ENCODE measurements around a stretch of chr7.

DNA sequence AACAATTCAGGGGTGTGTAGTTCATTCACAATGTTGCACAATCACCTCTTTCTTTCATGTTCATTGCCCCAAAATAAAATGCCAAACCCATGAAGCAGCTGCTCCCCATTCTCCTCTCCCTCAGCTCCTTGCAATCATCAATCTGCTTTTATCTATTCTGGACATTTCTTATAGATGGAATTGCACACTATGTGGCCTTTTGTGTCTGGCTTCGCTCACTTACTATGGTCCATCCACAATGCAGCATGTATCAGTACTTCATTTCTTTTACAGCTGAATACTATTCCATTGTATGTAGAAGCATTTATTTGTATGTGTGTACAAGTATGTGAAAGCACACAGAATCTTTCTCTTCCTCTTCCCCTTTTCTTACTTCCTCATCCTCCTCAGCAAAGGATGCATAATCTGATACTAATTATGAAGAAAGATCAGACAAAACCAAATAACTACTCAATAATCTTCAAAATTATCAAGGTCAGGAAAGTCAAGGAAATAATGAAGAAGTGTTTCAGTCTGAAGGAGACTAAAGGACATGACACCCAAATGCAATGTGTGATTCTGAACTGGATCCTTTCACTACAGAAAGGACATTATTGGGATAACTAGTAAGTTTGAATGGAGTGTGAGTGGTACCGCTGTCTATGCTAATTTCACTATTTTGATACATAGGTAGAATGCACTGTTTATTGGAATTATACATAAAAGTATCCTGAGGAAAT is 60.5 kb downstream of the LMBR1 start:
- PRO-cap, 2 experiments = no peak in any of the 2 experiments

DNA sequence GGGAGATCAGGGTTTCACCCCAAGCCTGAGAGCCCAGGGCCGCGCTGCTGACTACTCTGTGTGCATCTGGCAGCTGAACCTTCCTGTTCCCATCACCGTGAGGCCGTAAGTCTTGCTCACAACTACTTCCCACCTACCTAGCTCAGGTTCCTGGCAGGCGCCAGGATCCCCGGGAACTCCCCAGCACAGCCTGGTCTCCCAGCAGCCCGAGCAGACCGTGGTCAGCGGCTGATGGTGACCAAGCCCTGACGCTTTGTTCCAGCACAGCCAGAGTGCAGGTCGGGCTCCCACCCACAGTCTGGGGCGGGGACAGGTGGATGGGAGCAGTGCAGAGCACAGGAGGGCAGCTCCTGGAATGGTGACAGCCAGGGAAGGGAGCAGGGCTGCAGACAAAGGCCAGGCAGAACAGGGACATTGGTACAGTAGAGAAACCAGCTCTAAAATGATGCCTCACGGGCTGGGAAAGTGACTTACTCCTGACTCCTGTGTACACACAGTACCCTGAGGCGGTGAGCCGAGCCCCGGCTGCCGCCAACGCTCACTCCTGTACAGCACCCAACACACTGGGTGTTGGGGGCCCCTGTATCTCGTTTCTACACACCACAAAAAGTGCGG is 6.0 kb upstream of the NOM1 start:
- PRO-cap, 2 experiments = no peak in any of the 2 experiments

- PRO-cap, 2 experiments = no peak in any of the 2 experiments
Measured at GRCh38 chr7:157150701-157151286, 12.1 kb downstream of the UBE3C start.

DNA sequence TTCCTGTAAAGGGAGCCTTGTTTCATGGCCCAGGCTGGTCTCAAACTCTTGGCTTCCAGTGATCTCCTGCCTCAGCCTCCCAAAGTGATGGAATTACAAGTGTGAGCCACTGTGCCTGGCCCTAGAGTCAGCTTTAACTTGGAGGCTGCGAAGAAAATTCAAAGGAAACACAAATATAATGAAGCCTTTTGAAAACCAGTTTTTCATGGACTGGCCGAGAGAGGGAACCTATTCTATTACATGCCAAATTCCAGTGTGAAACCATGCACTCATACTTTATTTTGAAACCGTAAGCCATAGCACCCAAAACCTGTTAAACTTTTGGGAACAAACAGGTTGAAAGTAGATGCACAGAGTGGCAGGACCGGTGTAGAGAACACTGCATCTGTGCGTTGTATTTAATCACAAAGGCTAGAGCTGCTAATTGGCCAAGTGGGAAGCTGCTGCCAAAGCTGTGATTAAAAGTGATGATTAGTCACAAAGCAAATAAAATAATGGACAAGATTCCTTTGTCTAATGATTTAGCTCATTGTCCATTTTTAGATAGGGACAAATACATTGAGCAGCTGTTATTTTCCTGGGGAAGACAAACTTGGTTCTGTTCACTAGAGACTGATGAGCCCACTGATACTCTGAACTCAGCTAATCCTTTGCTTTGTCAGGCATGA is 19.5 kb downstream of the UBE3C start:
- PRO-cap, 2 experiments = no peak in any of the 2 experiments

- PRO-cap, 2 experiments = no peak in any of the 2 experiments
Measured at GRCh38 chr7:157263831-157264499, 72.8 kb upstream of the DNAJB6 start.

DNA sequence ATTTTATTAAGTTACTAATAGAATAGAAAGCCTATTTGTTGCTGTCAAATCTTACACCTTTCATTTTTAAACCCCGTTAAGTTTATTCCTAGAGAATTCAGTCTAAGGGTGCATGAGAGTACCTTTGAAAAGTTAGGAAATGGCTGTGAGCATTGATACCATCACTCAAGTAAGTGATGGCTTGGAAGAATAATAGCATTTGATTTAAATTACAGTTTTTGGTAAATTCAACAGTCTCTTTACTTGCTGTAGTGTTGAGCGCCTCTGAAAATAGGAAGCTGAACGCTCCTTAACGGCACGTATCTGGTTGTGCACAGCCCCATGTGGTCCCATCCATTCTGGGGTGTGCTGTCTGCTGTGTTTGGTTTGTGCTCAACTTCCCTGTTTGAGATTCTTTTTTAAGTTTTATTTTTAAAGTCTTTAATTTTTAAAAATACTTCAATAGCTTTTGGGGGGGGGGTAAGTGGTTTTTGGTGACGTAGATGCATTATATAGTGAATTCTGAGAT is 51.4 kb downstream of the DNAJB6 start:
- PRO-cap, 2 experiments = no peak in any of the 2 experiments

DNA sequence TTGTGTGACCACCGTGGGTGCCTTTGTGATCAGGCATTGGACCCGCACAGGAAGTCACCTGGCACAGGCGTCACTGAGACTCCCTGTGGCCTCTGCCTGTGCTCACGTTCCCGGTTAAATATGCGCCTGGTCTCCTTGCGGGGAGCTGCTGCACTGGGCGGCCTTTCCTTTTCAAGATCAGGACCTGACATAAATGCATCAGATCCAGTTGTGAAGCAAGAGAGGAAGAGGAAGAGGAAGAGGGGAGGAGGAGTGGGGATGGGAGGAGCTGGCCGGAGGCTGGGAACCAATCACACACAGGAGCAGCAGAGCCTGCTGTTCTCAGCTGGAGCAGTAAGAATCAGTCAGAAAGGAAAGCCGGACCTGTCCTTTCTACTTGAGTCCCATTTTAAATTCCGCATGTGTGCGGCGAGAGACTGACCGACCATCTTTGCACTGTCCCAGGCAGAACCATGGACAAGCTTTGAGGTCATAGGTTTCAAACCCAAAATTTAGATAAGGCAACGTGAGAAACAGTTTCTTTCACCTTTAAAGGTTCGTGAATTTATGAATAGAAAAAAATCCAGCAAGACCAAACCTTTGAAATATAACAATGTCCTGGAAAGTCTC is 248.8 kb downstream of the DNAJB6 start:
- PRO-cap, 2 experiments = no peak in any of the 2 experiments

DNA sequence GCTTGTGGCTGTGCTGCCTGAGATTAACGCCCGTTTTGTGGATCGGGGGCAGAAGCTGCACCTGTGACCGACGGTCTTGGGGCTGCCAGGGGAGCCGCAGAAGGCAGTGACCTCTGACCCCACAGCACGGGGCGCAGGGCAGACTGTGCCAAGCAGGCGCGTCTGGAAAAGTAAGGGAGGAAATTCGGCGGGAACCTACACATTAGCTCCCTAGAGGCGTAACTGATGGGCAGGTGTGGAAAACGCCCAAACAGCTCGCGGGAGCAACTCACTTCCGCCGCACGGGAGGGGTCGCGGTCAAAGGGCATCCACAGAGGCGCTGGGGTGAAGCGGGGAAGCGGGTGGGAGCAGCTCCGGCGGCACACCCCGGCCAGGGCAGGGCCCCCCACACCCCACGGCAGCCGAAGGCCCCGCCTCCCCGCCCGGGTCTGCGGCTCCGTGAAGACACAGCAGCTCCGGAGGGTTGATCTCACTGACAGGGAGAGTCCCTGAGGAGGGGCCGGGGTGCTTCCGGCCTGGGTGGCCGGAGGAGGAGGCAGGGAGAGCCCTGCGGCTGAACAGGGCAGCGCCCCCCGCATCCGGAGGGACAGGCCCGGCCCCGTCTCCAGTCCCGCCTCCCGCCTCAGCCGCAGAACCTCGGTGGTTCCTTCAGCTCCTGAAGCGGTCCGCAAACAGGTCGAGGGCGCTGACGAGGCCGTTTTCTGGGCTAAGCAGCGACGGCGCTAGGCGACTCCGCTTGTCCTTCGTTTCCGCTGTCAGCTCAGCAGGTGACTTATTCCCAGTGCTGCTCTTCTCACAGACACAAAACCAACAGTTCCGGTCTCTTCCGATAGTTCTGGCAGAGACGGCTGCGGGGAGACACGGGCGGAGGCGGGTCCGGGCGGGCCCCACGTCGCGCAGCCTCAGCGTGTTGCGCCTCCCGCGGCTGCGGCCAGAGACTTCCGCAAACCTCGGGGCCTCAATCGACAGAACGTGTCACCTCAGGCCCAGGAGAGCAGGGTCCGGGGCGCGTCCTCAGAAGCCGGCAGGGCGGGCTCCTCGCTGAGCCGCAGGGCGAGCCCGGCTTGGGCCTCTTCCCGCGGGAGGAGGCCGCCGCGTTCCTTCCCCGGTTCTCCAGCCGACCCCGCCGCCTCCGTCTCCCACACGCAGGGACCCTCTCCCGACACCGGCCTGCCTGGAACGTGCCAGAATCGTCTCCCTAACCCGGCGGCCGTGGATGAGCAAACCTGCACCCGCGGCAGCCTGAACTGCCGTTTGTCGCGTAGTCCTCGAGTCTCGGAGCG is 276.2 kb downstream of the DNAJB6 start:
- PRO-cap, 2 experiments = peak in 2 of 2 experiments; most common plus-strand start position 832 of the sequence (in 2); most common minus-strand start position 769 of the sequence (in 2)

GRCh38 chr7:157881189-157882094 is 544.6 kb downstream of the DNAJB6 start:
- PRO-cap, 2 experiments = peak in 2 of 2 experiments; most common plus-strand start chr7:157881345 (in 1); most common minus-strand start chr7:157881612 (in 1)

DNA sequence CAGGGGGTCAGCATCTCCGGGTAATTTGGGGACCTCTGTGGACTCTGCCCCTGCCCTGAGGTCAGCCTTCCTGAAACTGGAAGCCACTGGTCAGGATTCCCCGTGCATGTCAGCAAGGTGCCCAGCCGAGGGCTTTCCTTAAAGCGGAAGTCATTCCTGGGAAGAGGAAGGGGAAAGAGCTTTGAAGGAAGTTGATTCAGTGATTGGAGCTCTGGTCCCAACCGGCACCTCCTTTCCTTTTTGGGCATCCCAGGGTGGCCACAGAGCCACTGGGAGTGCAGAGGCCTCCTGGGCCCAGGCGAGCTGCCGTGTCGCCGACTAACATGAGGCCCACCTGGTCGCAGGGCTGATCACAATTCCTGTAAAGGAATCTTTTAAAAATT is 569.2 kb downstream of the DNAJB6 start:
- PRO-cap, 2 experiments = no peak in any of the 2 experiments

DNA sequence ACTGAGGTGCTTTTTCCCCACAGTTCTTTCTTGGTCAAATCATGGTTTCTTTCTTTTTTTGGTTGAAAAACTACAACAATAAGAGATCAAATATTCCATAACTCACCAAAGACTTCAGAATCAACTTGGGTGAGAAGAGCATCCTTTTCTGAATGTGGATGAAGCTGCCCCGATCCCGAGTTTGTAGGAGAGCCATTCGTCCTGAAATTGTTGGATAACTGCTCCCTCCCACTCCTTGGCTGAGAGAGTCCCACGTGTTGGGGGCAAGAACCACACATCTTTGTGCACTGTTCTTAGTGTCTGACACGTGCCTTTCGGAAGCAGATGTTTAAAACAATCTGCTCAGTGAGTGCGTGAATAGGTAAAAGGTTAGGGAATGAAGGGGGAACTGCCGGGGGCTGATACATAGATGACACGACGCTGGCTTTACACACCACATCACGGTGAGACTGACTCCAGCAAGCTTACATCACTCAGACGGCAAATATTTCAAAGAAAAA is 575.7 kb downstream of the PTPRN2 start:
- PRO-cap, 2 experiments = no peak in any of the 2 experiments

GRCh38 chr7:158055531-158056526 is 531.8 kb downstream of the PTPRN2 start:
- PRO-cap, 2 experiments = no peak in any of the 2 experiments

GRCh38 chr7:158093334-158093669 is 494.3 kb downstream of the PTPRN2 start:
- PRO-cap, 2 experiments = no peak in any of the 2 experiments

- PRO-cap, 2 experiments = no peak in any of the 2 experiments
Measured at GRCh38 chr7:158317620-158318302, 269.9 kb downstream of the PTPRN2 start.

DNA sequence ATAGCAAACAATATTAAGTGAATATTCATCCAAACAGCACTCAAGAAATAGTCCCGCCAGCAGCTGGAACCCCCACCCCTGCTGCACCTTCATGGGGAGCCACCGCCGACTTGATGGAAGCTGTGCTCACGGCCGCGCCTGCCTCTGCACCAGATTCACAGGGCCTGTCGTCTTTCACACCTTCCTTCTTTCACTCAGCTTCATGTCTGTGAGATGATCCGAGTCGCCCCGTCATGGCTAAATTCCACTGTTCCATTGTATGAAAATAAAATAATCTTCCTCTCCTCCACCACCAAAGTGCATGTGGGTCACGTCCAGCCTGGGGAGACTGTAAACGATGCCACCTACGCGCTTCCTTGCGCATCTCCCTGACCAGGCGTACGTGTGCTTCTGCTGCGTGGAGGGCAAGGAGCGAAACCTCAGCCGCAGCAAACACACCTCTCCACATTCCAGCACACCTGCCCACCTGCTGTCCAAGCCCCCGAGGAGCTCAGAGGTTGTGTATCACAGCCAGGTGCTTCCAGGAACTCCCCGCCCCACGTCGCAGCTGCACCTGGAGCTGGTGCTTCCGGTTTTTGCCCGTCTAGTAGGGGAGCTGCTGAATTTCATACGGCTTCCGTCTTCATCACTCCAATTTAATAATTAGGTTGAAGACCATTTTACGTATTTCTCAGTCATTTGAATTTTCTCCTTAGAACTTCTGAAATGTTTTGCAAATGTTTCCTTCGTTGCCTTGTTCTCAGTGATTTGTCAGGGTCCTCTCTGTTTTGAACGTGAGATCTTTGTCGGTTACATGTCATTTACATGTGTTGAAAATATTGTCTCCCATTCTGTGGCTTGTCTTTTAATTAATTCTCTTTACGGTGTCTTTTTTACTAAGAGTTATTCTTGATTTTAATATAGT is 136.9 kb downstream of the PTPRN2 start:
- PRO-cap, 2 experiments = no peak in any of the 2 experiments

DNA sequence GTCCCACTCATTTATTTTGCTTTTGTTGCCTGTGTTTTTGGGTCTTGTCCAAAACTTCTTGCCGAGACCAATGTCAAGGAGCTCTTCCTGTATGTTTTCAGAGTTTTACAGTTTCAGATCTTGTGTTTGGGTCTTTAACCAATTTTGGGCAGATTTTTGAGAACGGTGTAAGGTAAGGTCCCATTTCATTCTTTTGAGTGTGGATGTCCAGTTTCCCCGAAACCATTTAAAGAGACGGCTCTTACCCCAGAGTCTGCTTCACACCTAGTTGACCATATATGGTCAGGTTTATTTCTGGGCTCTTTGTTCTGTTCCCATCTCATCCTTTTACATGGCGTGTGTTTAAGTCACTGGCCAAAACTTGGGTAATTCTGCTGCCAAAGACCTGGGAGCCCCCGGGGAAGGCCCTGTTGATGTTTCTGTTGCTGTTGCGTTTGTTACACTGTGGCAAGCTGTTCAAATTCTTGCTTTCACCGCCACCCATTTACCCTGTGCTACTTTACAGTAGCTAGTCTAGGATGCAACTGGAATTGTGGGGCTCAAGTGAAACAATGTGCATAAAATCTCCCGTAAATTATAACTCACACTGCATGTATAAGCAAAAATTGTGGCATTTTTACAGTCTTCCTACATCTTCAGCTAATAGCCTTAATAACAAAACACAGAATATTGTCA is 120.0 kb downstream of the PTPRN2 start:
- PRO-cap, 2 experiments = no peak in any of the 2 experiments

DNA sequence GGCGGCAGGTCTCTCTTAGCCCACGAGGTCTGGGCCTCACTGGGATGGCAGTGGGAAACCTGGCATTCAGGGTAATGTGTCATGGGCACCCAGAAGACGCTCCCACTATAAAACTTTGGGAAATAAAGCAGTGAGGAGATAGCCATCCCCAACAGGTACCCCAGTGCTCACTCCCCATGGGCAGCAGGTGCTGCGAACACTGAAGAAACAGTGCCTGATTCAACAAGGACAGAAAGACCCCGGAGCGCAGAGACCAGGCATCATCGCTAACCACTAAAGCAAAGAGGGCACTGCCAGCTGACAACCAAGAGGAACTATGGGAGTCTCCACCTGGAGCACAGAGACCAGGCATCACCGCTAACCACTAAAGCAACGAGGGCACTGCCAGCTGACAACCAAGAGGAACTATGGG is 14.5 kb upstream of the PTPRN2 start:
- PRO-cap, 2 experiments = no peak in any of the 2 experiments

- PRO-cap, 2 experiments = no peak in any of the 2 experiments
Measured at GRCh38 chr7:158607323-158608090, 19.9 kb upstream of the PTPRN2 start.

DNA sequence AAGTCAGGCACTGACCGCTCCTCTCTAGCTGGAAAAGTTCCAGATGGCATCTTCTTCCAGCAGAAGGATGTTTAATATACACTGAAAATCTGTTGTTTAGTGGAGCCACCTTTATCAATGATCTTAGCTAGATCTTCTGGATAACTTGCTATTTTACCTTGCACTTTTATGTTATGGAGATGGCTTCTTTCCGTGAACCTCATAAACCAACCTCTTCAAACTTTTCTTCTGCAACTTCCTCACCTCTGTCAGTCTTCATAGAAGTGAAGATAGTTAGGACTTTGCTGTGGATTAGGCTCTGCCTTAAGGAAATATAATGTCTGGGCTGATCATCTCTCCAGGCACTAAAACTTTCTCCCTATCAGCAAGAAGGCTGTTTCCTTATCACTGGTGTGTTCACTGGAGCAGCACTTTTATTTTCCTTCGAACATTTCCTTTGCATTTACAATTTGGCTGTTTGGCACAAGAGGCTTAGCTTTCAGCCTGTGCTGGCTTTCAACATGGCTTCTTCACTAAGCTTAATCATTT is 52.9 kb downstream of the ESYT2 start:
- PRO-cap, 2 experiments = no peak in any of the 2 experiments

- PRO-cap, 2 experiments = no peak in any of the 2 experiments
Measured at GRCh38 chr7:158804740-158805501, 24.4 kb downstream of the ESYT2 start.